Duodenum (tissue), 1 donor: Measurements from ENCODE around the gene CLEC2L.

- PRO-cap: no peak
Observed at GRCh38 chr7:135979981-135980324, 2.8 kb upstream of the MTPN start.

- PRO-cap: no peak
Observed at GRCh38 chr7:136036870-136037373, 59.8 kb upstream of the MTPN start.

GRCh38 chr7:137454770-137455172 lies 111.2 kb upstream of the PTN start:
- PRO-cap: no peak

GRCh38 chr7:137935662-137936240 lies 66.1 kb downstream of the CREB3L2 start:
- PRO-cap: no peak

DNA sequence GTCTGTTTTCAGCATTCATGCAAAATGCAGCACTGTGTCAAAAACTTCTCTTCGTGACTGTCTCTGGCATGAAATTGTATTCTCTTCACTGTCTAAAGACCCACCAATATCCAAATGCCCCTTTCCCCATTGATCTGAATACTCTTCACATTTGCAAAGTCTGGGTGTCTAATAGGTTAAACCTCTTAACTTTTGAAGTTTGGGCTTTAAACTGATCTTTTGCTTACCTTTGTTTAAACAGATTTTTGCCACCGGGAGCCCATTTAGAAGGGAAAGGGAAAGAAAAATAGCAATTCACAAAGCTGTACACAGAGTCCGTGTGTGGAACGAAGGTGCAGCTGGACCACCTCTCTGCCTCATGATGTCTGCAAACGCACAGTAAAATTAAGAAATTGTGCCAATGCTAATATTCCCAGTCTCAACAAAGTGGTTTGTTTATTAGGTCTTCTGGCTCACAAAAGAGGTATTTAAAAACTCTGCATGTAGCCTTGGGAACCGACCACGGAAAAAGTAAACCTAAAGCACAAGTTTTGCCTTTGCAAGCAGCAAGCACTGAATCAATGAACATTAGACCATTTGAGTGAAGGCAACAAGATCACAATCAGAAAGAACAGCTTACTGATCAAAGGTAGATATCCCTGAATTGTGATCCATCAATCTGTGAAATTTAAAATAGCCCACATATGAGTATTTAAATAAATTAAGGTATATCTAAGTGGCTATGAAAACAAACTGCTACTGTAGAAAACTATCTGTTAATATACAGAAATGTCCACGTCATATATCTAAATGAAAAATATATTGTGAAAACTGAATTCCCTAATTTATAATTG lies 57.7 kb downstream of the CREB3L2 start:
- PRO-cap: no peak

- PRO-cap: no peak
Observed at GRCh38 chr7:138169389-138169603, 93.0 kb downstream of the AKR1D1 start.

- PRO-cap: no peak
Observed at GRCh38 chr7:138170204-138170748, 94.0 kb downstream of the AKR1D1 start.

DNA sequence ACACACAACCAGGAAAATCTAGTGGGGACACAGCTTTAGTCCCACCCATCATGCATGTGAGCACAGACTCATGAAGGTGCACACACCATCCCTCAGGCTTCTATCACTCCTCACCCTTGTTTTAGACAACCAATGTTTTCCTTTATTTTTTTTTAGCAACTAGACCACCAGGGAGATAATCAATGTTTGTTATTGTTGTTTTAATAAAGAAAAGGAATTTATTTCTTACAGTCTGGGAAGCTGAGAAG lies 151.1 kb upstream of the TRIM24 start:
- PRO-cap: no peak

DNA sequence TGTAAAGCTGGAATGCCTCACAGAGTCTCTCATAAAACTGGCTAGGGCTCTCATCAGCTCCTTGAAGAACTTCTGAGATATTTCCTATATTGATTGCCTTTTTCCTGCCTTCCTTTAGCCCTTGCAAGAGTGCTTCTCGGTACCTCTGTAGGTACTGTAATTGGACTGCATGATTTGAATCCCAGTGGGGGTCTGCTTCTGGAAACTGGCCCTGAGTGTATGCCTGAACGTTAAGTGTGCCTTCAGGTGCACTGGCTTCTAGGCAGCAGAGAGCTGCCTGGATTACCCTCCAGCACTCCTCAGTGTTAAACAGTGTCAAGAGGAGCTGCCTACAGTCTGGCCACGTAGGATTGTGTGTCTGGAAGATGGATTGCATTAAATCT lies 103.6 kb downstream of the TRIM24 start:
- PRO-cap: no peak

DNA sequence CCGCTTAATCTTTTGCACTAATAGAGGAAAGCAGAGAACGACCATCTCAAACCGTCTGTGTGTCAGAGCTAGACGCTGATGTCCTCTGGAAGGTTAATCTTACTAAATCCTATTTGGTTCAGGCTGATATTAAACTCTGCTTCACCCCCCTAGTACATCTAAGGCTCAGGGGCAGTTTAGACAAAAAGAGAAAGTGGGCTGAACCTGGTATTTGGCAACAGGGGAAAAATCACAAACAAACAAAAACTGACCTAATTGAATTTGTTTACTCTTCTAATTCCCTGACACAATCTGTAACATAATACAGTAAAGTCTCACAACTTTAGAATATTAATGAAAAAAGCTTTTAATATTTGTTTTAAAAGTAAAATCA lies 26.6 kb upstream of the SVOPL start:
- PRO-cap: no peak

GRCh38 chr7:138776017-138776603 lies 21.7 kb upstream of the TMEM213 start:
- PRO-cap: no peak

GRCh38 chr7:138958520-138959141 lies 22.6 kb downstream of the KIAA1549 start:
- PRO-cap: no peak

- PRO-cap: no peak
Observed at GRCh38 chr7:138981794-138982535, 776 bp upstream of the KIAA1549 start.

GRCh38 chr7:139041617-139042296 lies 5.9 kb upstream of the ZC3HAV1L start:
- PRO-cap: no peak

- PRO-cap: no peak
Observed at GRCh38 chr7:139072800-139073000, 36.8 kb downstream of the ZC3HAV1 start.

DNA sequence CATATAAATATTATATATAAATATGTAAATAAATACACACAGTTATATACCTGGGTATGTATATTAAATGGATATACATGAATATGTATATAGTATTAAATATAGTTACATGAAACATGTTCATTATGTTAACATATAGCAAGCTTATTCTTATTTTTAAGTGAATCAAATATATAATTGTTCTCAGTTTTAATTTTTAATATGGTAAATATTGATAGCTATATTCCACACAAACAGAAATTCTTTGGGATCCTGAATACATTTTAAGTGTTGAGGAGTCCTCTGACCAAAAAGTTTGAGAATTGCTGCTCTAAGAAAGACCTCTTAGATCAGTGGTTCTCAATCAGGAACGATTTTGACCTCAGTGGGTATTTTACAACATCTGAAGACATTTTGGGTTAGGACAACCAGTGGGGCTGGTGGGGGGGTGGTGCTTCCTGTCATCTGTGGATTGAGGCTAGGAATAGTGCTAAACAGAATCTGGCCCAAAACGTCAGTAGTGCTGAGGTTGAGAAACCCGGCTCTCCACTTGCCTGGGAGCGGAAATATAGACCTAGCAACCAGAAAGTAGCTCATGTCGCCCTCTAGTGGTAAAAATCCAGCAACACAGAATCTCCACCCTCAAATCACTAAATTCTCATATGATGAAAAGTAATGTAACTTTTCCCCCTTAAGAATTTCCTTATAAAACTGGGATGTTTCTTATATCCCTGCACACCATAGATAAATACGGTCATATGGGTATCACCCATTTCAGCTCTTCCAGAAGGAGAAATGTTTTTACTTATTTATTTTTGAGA lies 34.7 kb downstream of the ZC3HAV1 start:
- PRO-cap: no peak

- PRO-cap: no peak
Observed at GRCh38 chr7:139417238-139417933, 57.7 kb downstream of the LUC7L2 start.

GRCh38 chr7:139523202-139524054 lies at the start of gene CLEC2L:
CLEC2L (plus strand) TSS chr7:139523685.
- PRO-cap: no peak

- PRO-cap: no peak
Observed at GRCh38 chr7:139565386-139566281, 42.1 kb downstream of the CLEC2L start.

- PRO-cap: bidirectional peak, plus-strand start at chr7:139746832, minus-strand start at chr7:139746764
Observed at GRCh38 chr7:139746421-139747114, 31.2 kb downstream of the HIPK2 start.